Mammary microvascular endothelial cell (primary cell): ENCODE data around the genes MLC1 and TRABD.

GRCh38 chr22:49017331-49018088 is 528.2 kb downstream of the TAFA5 start:
- RAMPAGE, long total RNA, result no peak

GRCh38 chr22:49369046-49369665 is 458.5 kb downstream of the BRD1 start:
- RAMPAGE, long total RNA, result no peak

- RAMPAGE, long total RNA, result no peak
These were observed 325.6 kb downstream of the BRD1 start for GRCh38 chr22:49502160-49502444.

DNA sequence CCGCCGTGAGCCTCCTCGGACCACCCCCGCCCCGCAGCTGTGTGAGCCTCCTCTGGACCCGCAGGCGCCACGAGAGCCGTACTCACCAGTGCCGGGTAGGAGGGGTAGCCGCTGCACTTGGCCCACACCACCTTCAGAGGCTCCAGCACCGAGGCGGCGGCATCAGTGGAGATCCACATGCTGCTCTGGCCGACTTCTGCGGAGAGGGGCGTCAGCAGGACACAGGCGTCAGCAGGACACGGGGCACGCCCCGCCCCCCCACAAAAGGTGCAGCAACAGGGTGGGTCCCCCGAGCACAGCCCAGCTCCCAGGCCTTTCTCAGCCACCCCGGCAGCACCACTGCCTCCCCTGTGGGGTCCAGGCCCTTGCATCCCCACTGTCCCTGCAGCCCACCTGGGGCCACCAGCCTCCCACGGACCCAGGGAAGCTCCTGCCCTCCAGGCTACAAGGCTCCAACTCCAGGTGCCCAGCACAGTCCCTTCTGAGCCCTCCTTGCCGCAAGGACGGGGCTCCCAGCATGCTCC is 51.6 kb downstream of the BRD1 start:
- RAMPAGE, long total RNA, result no peak

GRCh38 chr22:49780612-49780991 is 47.1 kb downstream of the BRD1 start:
- RAMPAGE, long total RNA, result no peak

DNA sequence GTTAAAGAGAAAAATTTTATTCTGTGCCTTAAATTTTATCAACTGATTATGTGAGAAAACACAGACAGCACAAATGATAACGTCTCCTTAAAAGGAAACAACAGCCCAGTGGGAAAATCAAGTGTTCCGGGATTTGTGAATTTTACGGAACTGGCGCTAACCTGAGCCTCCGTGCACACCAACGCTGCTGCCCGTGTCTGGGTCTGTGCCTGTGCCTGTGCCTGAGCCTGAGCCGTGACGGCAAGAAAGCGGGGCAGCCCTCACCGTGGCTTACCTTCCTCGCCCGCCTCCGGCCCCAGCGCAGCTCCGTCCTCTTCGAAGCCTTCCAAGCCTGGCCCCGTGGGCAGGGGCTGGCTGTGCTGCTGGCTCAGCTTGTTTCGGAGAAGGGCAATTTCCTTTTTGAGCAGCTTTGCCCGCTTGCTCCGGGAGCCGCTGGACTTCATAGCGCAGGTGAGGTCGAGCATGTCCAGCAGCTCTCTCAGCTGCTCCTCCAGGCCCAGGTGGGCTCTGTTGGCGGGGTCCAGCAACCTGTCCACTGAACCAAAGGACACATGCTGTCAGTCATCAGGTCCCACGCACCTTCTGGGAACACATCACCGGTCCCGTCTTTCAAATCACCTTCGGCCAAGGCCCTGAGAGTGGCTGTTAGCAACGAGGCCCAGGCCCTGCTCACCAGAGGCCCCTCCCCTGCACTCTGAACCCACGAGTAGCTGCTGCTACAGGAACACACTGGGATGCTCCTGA is 33.7 kb downstream of the BRD1 start:
- RAMPAGE, long total RNA, result no peak

- RAMPAGE, long total RNA, result no peak
These were observed 26.8 kb downstream of the BRD1 start for GRCh38 chr22:49800791-49801423.

DNA sequence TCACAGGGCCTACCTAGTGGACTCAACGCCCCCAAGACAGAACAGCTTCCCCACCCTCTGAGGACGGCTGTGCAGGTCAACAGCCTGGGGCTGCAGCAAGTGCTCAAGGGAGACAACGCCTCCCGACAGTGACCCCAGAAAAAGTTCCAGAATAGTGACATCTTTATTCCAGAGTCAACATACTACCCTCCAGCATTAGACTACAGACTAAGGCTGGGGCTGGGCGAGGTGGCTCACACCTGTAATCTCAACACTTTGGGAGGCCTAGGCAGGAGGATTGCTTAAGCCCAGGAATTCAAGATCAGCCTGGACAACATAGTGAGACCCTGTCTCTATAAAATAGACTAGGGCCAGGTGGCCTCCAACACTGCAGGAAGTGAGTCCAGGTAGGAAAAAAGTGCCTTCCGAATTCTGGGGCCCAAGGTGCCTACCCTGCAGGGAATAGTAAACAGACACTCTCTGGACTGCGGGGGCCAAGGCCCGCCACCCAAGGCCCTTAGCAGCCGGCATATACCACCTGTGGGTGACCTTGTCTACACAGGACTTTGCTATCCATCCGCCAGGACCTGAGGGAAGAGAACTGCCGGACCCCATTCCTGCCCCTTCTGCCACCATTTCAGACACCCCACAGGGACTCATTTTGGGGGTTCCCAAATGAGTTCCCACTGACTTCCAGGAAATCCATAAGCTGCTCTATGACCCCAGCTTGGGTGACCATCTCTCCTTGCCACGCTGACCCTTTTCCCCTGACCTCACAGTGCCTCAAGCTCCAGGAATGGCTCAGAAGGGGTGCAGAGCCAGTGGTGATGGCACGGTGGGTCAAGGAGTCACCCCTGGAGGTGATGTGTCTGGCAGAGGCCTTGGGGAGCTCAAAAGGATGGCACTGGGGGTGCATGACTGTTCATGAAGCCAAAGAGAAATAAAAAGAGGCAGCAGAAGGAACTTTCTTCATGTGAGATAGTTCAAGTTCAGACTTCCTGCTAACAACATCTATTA is 11.0 kb downstream of the BRD1 start:
- RAMPAGE, long total RNA, result no peak

GRCh38 chr22:49926883-49927581 is 8.6 kb downstream of the CRELD2 start:
- RAMPAGE, long total RNA, result no peak

DNA sequence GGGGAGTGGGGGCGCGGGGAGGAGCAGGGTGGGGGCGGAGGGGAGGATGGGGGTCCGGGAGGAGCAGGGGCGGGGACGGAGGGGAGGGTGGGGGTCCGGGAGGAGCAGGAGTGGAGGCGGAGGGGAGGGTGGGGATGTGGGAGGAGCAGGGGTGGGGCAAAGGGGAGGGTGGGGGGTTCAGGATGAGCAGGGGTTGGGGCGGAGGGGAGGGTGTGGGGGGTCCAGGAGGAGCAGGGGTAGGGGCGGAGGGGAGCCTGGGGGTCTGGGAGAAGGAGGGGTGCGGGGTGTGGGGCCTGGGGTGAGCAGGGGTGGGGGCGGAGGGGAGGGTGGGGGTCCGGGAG is 17.1 kb downstream of the CRELD2 start:
- RAMPAGE, long total RNA, result no peak

DNA sequence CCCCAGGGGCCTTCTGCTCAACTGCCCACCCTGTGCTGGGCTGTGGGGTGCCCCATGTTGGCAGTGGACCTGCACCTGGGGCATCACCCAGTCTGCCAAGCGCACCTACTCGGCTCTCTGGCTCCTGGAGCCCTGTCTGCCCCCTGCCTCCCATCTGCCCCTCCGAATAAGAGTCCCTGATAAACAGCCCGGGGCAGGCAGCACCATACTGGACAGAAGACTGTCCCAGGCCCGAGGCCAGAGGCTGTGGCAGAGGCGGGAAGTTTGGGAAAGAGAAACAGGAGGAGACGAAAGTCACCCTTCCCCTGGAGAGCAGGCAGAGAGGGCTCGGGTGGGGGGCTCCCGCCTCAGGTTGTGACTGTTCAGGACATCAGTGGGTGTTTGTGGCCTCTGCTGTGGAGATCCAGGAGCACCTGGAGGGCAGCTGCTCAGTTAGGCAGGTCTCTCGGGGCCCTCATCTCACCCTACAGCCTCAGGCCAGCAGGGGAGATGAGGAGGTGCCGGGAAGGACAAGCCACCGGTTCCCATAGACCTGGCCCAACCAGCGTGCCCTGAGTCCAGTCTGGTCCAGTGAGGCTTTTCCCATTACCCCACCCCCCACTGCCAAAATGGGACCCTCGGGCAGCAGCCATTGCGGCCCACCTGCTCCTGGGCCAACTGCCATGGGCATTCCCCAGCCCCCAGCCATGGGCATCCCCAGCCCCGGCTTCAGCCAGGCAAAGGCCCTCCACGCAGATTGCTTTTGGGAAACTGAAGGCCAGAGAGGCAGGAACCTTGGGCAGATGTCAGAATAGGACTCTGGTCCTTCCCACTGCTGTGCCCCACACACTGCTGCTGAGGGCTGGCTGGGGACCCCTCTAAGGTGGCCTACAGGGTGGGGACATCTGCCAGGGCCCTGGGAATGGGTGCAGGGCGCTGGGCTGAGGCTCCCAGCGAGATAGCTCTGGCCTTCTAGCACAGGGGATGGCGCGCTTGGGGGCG is 4.5 kb downstream of the PIM3 start:
- RAMPAGE, long total RNA, result no peak

DNA sequence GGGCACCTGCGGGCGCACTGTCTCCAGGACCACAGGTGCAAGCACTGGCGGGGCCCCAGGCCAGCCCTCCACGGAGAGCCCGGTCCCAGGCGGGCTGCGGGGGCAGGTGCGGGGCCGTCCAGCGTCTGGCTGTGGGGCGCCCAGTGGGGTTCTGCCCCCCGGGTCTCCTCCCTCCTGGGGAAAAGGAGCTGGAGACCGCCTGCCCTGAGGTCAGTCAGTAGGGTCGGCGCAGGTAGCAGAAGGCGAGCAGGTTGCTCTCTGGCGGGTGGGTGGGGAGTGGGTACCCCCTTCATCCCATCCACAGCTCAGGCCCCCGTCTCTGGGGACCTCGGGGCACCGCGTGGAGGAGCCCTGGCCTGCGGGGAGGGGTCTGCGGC is 11.2 kb downstream of the PIM3 start:
- RAMPAGE, long total RNA, result no peak

DNA sequence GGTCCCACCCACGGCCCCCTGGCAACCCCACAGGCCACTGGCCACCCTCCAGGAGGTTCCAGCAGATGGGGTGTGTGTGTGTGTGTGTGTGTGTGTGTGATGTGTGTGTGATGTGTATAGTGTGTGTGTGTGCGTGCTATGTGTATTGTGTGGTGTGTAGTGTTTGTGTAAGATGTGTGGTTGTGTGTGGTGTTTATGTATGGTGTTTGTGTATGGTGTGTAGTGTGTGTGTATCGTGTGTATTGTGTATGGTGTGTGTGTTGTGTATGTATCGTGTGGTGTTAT is 12.1 kb downstream of the PIM3 start:
- RAMPAGE, long total RNA, result no peak

- RAMPAGE, long total RNA, result no peak
These were observed at the start of gene MLC1 for GRCh38 chr22:50085145-50086152. MLC1 (minus strand) TSS chr22:50085426.

DNA sequence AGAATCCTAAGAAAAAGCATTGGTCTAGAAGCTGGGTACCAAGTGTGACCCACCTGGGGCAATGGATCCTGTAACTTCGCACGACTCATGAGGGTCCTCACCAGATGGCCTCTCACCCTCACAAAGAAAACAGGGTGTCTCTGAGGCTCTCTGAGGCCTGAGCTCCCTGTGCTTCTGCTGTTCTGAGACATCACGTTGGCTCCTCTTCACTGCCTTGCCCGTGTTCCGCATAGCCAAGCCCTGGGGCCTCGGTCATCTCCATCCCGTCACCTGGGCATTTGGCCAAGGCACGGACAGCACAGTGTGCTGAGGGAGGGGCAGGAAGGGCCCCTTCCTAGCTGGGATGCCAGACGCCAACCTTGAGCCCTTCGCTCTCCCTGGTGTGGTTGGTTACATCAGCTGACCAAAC is 25.8 kb downstream of the MOV10L1 start:
- RAMPAGE, long total RNA, result no peak

DNA sequence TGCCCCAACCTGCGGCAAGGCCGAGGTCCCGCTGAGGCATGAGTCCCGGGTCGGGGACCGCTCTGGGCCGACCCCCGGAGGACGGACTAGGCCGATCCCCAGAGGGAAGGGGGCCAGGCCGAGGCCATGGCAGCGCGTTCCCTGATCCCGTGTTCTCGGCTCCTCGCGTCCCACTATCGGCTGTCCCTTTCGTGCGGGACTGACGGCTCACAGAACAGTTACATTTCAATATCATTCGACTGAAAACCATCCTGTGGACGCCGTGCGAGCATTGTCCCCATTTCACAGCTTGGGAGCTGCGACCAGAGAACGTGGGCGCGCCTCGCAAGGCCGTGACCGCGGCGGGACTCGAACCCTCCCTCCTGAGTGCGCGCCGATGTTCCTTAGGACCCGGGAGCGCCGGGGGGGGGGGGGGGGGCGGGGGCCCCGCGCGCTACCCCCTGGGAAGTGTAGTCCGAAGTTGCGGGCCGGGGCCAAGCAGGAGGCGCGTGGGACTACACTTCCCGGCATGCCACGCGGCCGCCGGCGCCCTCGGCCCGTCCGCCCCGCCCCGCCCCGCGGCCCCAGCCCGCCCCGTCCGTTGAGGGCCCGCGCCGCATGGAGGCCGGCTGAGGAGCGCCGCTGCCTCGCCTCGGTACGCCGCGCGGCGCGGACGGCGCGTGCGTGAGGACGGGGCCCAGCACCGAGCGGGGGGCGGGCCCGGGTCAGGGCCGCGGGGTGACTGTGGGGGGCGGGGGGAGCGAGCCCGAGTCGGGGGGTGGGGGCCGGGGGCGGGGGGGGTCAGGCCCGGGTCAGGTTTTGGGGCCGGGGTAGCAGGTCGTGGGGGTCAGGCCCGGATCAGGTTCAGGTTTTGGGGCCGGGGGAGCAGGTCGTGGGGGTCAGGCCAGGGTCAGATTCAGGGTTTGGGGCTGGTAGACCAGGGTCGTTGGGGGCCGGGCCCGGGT is at the start of gene TRABD:
Gene TRABD, plus strand, starts transcription at position 571 of the 944 bp plus-strand sequence.
- RAMPAGE, long total RNA, result start-site peak on the plus strand centred at position 584 of the sequence, 26 bp wide, 79 and 84 reads in 2 replicates

DNA sequence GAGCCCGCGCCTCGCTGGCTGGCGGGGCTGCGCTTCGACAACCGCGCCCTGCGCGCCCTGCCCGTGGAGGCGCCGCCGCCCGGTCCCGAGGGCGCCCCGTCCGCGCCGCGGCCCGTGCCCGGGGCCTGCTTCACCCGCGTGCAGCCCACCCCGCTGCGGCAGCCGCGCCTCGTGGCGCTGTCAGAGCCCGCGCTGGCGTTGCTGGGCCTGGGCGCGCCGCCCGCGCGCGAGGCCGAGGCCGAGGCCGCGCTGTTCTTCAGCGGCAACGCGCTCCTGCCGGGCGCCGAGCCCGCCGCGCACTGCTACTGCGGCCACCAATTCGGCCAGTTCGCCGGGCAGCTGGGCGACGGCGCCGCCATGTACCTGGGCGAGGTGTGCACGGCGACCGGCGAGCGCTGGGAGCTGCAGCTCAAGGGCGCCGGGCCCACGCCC is 356 bp downstream of the SELENOO start:
- RAMPAGE, long total RNA, result no peak

DNA sequence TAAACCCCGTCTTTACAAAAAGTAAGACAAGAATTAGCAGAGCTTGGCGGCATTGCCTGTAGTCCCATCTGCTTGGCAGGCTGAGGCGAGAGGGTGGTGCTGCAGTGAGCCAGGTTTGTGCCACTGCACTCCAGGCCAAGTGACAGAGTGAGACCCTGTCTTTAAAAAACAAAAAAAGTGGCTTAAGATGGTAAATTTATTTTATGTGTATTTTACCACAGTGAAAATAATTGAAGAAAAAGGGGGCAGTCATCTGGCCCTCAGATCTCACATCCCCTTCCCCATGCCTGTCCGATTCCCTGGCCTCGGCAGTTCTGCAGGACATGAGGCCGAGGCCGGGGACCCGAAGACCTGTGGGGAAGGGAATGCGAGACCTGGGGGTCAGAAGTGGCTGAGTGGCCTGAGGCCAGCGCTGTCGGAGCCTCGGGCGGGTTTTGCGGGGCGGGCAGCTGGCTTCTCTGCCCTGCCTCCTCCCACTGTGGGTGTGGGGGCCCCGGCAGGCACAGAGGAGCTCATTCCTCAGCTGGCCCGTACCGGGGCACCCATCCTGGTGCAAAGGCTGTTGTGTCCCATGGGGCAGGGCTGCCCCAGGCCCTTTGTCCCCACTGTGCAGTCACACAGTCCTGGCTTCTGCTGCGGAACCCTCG is 4.7 kb downstream of the SELENOO start:
- RAMPAGE, long total RNA, result no peak

DNA sequence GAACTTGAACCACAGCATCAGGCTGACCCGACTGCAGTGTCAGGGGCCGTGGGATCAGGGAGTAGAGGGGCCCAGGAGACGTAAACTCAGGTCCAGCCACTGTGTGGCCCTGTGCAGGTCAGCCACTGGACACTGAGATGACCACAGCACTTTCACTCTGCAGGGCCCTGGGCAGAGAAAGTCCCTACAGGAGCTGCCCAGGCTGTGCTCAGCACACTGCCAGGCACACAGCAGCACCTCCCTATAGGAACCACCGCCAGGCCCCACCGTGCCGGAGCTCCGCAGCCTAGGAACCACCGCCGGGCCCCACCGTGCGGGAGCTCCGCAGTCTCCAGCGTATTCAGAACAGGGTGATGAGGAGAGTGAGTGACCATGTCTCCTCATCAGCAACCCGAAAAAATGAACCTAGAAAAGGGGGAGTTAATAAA is 7.4 kb downstream of the TUBGCP6 start:
- RAMPAGE, long total RNA, result no peak

DNA sequence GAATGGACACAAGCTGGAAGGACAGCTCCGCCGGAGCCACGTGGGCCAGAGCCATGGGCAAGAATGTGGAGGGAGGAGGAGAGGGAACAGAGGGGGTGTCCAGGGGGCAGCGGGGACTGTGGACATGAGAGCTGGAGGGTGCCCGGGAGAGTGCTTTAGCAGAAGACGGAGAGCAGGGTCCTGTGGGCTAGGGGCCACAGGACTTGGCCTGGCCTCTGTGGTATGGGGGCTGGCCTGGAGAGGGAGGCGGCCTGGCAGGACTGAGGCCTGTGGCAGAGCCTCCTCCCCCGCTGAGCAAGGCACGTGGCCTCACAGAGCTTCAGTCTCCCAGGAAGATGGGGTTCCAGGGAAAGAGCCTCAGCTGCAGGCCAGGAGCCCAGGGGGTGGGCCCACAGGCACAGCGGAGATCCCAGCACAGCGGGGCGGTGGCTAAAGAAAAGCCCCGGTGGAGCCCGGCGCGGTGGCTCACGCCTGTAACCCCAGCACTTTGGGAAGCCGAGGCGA is 2.3 kb downstream of the MAPK12 start:
- RAMPAGE, long total RNA, result no peak